Paraaortic lymph node (tissue), 1 donor: ENCODE measurements around a stretch of chr15.

DNA sequence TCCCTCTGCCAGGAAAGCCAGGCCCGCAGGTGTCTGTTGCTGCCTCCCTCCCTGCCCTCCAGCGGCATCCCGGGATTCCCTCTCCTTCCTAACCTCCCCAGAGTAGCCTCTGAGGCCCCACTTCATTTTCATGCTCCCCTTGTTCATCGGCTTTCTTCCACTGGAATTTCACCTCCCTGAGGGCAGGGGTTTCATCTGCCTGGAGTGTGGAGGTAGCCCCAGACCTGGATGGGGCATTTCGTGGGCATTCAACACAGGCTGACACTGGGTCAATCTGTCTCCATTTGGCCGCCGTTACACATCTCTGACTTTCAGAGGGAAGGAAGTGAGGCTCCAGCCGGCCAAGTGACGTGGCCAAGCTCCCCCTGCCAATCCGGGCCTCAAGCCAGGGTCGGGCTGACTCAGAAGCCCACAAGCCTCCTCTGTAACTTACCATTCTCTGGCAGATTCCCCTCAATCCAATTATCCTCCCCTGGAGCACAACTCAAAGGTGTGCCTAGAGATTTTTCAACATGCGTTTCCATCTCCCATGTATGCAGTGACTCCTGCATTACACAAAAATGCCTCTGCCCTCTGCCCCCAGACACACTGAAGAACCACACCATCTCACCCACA is 227.6 kb downstream of the KLF13 start:
- PRO-cap: no peak

- PRO-cap: no peak
These were observed 13.0 kb downstream of the GREM1 start for GRCh38 chr15:32730649-32731385.

- PRO-cap: no peak
These were observed 55.7 kb downstream of the GREM1 start for GRCh38 chr15:32773423-32774002.

DNA sequence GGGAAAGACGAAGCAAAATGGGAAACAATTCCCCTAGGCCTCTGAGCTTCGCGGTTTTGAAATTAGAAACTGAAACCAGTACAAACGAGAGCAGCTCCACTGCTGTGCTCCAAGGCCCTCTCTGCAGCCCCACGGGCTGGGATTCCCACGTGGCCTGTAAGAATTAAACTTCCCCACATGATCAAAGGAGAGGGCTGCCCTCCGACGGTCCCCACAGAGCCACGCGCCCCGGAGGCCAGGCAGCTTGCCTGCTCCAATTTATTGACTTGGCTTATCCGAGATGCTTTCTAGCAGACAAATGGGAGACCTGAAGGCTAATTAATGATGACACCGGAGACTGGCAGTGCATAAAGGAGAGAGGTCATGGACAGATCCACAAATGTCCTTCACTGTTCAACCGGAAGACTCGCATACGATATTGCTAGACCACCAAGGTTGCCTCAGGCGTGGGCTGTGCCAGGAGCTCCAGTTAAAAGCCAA is 144.1 kb downstream of the GREM1 start:
- PRO-cap: no peak

- PRO-cap: no peak
These were observed 167.9 kb downstream of the FMN1 start for GRCh38 chr15:33026603-33027084.

DNA sequence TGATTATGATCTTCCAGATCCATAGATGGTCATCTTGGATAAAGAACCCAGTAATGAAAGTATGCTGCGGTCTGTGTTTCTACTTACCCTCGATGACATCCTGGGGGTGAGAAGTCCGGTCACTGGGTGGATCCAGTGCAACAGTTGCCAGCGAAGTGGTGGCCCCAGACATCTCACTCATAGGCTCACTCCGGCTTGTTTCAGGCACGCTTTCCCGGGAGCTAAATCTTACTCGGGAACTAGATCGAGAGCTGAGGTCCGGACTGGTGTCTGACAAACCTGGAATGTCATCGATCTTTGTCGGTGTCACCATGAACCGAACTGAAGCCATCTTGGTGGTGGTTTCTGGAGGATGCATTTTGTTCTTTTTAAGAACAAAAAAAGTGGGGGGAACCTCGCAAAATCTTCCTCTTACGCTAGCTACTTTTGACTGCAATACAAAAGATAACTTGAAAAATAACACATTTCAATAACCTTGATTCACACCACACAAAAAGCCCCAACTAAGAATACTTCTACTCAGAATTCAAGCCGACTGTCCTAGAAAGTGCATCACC is 1.2 kb downstream of the SLC12A6 start:
- PRO-cap: no peak

GRCh38 chr15:34657065-34658524 is 74.1 kb upstream of the GOLGA8B start:
- PRO-cap: no peak

DNA sequence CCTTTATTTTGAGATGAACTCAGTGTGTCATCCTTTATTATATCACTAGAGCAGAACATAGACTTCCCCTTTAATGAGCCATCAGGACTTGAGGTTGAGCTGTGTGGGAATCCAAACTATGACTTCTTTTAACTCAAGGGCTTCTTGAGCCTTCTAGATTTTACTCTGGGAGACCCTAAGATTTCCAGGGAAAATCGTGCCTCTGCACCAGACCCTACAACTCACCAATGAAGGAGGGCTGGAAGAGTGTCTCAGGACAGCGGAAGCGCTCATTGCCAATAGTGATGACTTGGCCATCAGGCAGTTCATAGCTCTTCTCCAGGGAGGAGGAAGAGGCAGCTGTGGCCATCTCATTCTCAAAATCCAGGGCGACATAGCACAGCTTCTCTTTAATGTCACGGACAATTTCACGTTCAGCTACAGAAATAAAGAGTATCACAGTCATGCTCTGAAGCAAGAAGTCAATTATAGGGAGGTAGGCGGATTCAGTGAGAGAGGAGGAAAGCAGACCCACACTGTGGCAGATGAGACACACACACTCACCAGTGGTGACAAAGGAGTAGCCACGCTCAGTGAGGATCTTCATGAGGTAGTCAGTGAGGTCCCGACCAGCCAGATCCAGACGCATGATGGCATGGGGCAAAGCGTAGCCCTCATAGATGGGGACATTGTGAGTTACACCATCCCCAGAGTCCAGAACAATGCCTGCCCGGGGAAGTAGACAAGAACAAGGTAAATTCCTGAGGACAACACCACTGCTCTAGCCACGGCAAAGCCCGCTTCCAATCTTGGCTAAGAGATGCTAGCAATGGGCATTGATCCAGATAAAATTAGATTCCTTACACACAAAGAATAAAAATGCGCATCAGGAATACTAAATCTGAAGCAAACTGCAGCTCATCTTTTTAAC is 3.2 kb downstream of the ACTC1 start:
- PRO-cap: no peak

DNA sequence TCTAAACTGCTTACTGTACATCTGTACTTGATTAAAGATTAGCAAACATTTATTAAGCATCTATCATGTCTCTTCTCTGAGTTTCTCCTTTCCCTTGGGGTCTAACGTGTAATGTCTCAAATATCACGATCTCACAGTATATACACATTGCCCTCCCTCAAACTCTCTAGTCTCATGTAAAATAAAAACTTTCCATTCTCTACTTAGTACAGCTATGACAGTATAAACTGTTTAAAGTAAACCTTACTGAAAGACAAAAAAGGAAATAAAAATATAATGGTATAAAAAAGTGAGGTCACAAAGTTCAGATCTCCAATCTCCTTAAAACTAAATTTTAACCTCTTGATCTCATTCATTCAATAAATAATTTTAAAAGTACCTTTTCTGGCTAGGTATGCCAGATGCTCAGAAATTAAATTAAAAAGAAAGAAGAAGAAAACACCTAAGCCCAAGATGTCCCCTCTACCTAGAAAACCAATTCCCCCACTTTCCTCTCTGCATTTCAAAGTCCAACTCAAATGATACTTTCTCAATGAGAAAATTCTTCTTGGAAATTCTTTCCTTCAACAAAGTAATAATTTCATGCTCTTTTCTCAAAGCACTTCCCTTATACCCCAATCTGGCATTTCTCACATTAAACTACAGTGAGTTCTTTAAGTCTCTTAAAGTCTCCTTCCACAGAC is 3.5 kb downstream of the AQR start:
- PRO-cap: no peak

- PRO-cap: no peak
These were observed 155.4 kb downstream of the DPH6 start for GRCh38 chr15:35390424-35391113.

GRCh38 chr15:35690414-35691225 is 144.7 kb upstream of the DPH6 start:
- PRO-cap: no peak

GRCh38 chr15:35705890-35706309 is 159.9 kb upstream of the DPH6 start:
- PRO-cap: no peak

DNA sequence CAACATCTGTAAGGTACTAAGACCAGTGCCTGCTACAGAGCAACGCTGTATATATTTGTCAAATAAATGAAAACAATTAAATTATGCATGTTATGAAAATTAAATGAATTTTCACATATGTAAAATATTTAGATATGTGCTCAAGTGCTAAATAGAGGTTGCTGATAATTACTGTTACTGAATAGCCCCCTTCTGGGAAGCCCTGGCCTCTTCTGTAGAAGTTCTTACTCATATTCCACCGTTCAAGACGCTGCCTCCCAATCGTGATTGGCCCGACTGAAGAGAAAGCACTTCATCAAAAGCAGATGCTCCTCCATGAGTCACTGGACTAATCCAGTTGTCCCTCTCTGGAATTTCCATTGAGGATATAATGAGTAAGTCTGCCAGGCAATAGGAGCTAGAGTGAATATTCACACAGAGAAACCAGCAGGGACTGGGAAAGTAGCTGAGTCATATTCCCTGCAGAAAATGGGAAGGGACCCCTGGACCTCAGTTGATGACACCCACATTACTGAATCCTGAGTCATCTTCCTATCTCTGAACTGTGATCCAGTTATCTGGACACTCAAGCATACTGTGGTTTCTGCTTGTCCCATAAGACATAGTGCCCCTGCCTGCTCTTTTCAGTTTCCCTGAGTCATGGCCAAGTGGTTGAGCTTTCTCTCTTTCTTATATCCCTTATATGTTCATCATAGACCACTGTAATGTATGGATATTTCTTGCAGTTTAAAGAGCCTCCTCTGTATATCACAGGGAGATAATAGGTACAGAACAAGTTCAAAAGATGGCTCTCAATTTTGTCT is 151.3 kb upstream of the CDIN1 start:
- PRO-cap: no peak

- PRO-cap: no peak
These were observed 213.2 kb downstream of the MEIS2 start for GRCh38 chr15:36887038-36887756.

- PRO-cap: no peak
These were observed 6.8 kb downstream of the MEIS2 start for GRCh38 chr15:37093462-37094000.

DNA sequence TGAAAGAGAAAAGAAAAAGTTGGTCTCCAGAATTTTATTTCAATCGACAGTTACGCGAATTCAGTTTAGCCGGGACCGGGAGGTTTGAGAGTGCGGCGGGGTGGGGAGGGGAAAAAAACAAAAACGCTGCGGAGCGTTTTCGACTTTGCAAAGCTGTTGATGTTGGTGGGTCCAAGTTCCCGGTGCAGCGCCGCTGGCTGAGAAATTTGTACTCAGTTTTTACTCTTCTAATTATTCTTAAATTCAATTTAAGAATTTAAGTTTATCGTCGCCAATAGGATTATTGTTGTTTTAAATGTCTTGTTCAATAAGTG is 2.4 kb upstream of the MEIS2 start:
- PRO-cap: no peak

GRCh38 chr15:38142754-38143097 is 109.9 kb upstream of the SPRED1 start:
- PRO-cap: no peak

DNA sequence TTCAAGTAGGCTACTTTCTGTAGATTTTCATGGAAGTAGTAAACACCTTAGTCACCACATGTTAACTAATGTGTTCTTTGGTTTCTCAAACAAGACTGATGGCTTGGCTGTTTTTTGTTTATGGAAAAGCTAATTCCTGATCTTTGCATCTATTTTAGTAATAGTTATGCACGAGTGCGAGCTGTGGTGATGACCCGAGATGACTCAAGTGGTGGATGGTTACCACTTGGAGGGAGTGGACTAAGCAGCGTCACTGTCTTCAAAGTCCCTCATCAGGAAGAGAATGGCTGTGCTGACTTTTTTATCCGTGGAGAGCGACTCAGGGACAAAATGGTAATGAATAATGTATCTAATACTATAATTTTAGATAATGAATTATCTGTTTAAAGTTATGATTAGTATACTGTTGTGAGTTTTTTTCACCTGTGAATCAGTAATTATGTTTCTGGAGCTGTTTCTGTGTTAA is 46.6 kb downstream of the SPRED1 start:
- PRO-cap: no peak

GRCh38 chr15:38307148-38307858 is 54.7 kb downstream of the SPRED1 start:
- PRO-cap: no peak

DNA sequence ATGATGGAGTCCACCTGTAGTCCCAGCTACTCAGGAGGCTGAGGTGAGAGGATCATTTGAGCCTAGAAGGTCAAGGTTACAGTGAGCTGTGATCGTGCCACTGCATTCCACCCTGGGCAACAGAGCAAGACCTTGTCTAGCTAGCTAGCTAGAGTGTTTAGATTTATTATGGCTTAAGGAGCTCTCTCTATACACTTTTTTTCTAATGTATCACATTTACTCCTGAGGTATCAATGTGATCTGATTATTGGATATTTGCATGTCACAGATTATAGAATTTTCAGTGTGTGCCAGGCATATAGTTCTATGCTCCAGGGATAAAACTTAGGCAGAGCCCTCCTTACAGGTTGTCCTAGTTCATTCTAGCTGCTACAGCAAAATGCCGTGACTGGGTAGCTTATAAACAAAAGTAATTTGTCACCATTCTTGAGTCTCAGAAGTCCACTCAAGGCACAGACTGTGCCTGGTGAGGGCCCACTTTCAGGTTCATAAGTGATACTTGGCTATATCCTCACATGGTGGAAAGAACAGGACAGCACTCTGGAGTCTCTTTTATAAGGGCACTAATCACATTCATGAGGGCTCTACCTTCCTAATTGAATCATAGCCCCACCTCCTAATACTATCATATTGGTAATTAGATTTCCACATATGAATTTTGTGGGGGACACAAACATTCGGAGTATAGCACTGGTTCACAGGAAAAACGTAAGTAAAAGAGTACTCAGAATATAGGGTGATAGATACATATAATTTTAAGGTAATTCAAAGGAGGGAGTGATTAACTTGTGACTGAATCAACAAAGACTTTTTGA is 80.0 kb downstream of the SPRED1 start:
- PRO-cap: no peak